Skeletal muscle tissue (tissue), 7 donors: Measurements from ENCODE around the gene UBC.

GRCh38 chr12:124467053-124467378 lies 100.4 kb downstream of the NCOR2 start:
- PRO-cap, 3 experiments, result no peak in any of the 3 experiments
- RAMPAGE, long total RNA, result no peak
- RRBS, 2 experiments, result no CpG with 5 or more reads among the region's 2 CpGs

DNA sequence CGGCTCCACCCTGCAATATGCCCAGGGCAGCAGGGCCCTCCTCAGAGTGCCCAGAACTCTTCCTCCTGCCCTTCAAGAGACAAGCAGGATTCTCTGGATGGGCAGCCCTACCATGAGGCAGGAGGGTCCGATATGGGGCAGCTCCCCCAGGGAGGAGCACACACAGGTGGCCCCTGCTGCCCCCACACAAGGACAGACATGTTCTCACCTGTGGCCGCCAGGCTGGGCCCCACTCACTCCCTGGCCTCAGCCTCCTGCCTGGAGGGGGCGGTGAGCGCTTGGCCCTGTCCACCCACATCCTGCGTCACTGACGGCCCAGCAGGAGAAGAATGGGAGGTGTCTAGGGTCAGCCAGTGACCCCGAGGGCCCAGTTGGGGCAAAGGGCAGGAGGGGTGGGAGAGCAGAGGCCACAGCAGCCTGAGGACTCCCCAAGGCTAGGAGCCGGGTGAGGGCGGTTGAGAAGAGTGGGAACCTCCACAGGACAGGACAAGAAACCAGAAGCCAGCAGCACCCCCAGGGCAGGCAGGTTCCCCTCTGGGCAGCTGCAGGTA lies 74.5 kb downstream of the NCOR2 start:
- PRO-cap, 3 experiments, result no peak in any of the 3 experiments
- RAMPAGE, long total RNA, result no peak
- RRBS, 2 experiments, result no CpG with 5 or more reads among the region's 10 CpGs

DNA sequence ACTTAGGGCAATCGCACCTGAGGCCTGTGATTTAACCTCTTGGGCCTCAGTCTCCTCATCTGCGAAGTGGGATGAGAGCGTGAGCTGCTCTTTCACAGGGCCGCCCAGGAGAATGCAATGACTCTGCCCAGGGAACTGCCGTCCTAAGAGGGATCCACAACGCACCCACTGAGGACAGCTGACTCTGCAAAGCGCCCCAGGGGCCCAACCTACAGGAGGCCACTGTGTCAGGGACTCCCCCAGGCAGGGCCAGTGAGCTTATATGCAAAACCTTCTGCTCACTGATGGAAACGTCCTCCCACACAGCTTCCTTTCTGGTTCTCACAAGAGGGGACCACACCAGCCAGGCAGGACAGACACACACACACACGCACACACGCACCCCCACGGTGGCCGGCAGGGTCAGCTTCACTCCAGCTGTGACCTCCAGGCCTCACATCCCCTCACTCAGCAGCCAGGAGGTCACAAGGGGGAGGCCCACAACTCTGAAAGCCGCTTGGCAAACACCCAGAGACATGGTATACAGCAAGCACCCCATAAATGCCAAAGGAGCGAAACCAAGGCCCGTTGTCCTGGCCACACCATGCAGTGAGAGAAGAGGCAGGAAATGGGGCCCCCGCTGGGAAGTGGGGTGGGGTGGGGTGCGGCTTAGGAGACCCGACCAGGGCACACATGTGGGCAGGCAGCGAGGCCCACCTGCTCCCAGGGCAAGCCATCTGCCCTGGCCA lies 73.4 kb downstream of the NCOR2 start:
- PRO-cap, 3 experiments, result no peak in any of the 3 experiments
- RAMPAGE, long total RNA, result no peak
- RRBS, 2 experiments, result no CpG with 5 or more reads among the region's 19 CpGs

- PRO-cap, 3 experiments, result peak in 3 of 3 experiments; most common plus-strand start chr12:124510038 (in 1); most common minus-strand start chr12:124509729 (in 2)
- RAMPAGE, long total RNA, result no peak
- RRBS, 2 experiments, result no CpG with 5 or more reads among the region's 15 CpGs
Observed at GRCh38 chr12:124509594-124510254, 57.7 kb downstream of the NCOR2 start.

- PRO-cap, 3 experiments, result no peak in any of the 3 experiments
- RAMPAGE, long total RNA, result no peak
- RRBS, 2 experiments, result no CpG with 5 or more reads among the region's 20 CpGs
Observed at GRCh38 chr12:124524145-124525391, 42.8 kb downstream of the NCOR2 start.

- PRO-cap, 3 experiments, result no peak in any of the 3 experiments
- RAMPAGE, long total RNA, result no peak
- RRBS, 2 experiments, result no CpG with 5 or more reads among the region's 5 CpGs
Observed at GRCh38 chr12:124550636-124551172, 16.7 kb downstream of the NCOR2 start.

DNA sequence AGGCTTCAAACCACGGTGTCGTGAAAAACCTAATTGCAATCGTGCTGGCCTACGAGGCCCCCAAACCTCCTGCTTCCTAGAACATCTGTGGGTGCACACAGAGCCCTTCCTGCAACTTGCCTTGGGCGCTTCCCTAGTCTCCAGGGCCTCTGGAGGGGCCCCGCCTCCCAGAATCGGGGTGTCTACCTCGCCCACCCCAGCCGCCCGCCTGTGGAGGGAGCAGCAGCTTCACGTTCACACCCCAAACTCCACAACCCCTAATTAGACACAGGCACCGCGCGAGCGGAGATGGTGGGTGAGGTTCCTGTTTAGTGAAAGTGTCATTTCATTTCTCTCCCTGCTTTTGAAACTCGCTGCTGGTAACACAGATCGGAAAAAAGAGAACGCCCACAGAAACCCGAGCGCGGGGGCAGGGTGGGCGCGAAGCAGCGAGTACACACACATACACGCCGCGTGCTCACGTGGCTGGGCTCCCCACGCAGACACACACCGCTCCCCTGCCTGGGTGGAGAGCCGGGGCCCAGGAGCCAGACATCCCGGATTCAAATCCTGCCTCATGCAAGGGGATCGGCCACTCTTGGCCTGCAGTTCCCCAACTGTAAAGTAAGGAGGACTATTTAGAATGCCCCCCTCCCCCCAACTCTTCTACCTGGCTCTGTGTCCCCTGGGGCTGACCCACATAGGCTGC lies 79.0 kb upstream of the NCOR2 start:
- PRO-cap, 3 experiments, result no peak in any of the 3 experiments
- RAMPAGE, long total RNA, result no peak
- RRBS, 2 experiments, result no CpG with 5 or more reads among the region's 33 CpGs

GRCh38 chr12:124653104-124653685 lies 85.8 kb upstream of the NCOR2 start:
- PRO-cap, 3 experiments, result no peak in any of the 3 experiments
- RAMPAGE, long total RNA, result no peak
- RRBS, 2 experiments, result no CpG with 5 or more reads among the region's 15 CpGs

GRCh38 chr12:124699854-124700347 lies 132.5 kb upstream of the NCOR2 start:
- PRO-cap, 3 experiments, result no peak in any of the 3 experiments
- RAMPAGE, long total RNA, result no peak
- RRBS, 2 experiments, result no CpG with 5 or more reads among the region's 16 CpGs

GRCh38 chr12:124713017-124714240 lies 146.0 kb upstream of the NCOR2 start:
- PRO-cap, 3 experiments, result peak in 3 of 3 experiments; most common plus-strand start chr12:124713903 (in 2); most common minus-strand start chr12:124713778 (in 2)
- RAMPAGE, long total RNA, result no peak
- RRBS, 2 experiments, result 32 to 43% methylated on average over 3 of the region's 33 CpGs

GRCh38 chr12:124745612-124746355 lies 117.9 kb downstream of the SCARB1 start:
- PRO-cap, 3 experiments, result no peak in any of the 3 experiments
- RAMPAGE, long total RNA, result no peak
- RRBS, 2 experiments, result 3 to 4% methylated on average over 3 of the region's 27 CpGs

DNA sequence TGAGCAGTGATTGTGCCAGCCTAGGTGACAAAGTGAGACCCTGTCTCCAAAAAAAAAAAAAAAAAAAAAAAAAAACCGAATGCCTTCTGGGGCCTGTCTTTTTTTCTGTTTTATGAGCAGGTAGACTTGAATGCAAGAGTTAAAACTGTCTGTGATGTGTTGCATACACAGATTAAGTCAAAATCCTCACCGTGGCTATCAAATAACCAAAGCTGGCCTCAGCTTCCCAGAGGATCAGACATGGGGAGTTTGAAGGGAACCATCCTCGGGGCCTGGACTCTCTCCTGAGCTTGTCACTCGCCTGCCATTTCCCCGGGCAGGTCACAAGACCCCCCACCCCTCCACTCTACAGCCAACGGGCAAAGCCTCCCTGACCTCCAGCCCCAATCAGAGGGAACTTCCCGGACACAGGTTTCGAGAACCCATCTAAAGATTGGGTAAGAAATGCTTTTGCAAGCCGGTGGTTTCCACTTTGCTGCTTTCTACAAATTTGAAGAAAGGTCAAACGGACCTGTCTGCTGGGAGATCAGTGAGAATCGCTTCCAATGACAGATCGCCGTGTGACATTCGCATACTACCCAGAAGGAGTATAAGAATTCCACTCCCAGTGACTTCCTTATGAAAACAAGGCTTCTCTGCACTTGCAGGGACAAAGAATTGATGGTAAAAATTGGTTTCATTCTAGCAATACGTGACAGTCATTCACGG lies 89.7 kb downstream of the SCARB1 start:
- PRO-cap, 3 experiments, result no peak in any of the 3 experiments
- RAMPAGE, long total RNA, result no peak
- RRBS, 2 experiments, result 45 to 50% methylated on average over 3 of the region's 16 CpGs

DNA sequence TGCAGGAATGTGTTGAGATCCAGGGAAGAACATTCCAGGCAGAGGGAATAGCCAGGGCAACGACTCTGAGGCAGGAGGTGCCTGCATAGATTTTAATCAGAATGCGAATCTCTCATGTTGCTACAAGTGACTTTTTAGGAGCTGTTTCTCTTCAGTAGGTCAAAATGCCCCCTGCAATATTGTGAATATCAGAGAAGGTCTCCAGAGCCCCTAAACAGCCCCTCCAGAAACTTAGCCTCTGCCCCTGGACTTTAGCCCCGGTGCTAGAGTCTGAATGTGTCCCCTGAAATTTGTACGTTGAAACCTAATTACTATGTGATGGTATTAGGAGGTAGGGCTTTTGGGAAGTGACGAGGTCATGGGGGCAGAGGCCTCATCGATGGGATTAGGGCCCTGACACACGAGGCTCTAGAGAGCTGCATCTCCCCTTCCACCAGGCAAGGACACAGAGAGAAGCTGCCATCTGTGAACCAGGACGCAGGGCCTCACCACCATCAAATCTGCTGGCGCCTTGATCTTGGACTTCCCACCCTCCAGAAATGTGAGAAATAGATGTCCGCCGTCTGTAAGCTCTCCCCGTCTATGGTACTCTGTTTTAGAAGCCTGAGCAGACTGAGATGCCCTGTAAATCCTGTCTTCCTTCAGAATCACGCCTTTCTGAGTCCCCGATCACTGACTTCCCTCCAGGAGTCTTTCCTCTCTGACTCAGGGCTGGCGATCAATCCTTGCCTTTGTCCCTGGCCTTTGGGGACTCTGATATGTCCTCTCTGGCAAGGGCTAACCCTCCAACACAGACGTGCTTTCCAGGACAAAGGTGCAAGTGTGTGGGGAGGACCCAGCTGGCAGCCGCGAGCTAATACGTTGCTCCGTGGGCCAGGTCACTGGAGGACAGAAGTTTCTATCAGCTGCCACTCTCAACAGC lies 8.1 kb upstream of the SCARB1 start:
- PRO-cap, 3 experiments, result no peak in any of the 3 experiments
- RAMPAGE, long total RNA, result no peak
- RRBS, 2 experiments, result no CpG with 5 or more reads among the region's 20 CpGs

DNA sequence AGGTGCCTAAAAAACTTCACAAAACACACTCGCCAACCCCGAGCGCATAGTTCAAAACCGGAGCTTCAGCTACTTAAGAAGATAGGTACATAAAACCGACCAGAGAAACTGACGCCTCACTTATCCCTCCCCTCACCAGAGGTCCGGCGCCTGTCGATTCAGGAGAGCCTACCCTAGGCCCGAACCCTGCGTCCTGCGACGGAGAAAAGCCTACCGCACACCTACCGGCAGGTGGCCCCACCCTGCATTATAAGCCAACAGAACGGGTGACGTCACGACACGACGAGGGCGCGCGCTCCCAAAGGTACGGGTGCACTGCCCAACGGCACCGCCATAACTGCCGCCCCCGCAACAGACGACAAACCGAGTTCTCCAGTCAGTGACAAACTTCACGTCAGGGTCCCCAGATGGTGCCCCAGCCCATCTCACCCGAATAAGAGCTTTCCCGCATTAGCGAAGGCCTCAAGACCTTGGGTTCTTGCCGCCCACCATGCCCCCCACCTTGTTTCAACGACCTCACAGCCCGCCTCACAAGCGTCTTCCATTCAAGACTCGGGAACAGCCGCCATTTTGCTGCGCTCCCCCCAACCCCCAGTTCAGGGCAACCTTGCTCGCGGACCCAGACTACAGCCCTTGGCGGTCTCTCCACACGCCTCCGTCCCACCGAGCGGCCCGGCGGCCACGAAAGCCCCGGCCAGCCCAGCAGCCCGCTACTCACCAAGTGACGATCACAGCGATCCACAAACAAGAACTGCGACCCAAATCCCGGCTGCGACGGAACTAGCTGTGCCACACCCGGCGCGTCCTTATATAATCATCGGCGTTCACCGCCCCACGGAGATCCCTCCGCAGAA lies at the start of gene UBC:
UBC (minus strand) TSS at position 782 of the 854 bp plus-strand sequence.
- PRO-cap, 3 experiments, result peak in 3 of 3 experiments; most common plus-strand start position 334 of the sequence (in 2); most common minus-strand start position 223 of the sequence (in 3)
- RAMPAGE, long total RNA, result no peak
- RRBS, 2 experiments, result 2 to 3% methylated on average over 15 of the region's 67 CpGs

DNA sequence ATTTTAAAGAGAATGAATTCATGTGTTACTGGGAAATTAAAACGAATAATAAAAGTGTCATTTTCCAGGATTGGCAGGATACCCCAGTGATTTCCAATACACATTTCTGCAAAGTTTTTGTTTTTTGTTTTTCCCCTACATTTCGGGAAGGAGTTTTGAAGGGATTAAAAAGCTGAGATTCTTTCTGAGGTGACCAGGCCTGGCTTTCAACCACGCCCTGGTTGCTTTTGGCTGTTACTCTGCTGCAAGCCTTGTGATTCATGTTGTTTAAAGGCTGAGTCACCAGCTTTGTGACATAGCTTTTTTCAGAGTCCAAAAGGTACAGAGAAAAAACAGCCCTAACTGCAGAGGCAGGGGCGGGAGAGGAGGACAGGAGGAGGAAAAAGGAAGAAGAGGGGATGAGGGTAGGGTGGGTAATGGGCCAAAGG lies 1.8 kb upstream of the UBC start:
- PRO-cap, 3 experiments, result peak in 3 of 3 experiments; most common plus-strand start position 308 of the sequence (in 1); most common minus-strand start position 208 of the sequence (in 2)
- RAMPAGE, long total RNA, result no peak
- RRBS, 2 experiments, result no CpG with 5 or more reads among the region's 4 CpGs

- PRO-cap, 3 experiments, result peak in 1 of 3 experiments; most common minus-strand start chr12:124919791 (in 1)
- RAMPAGE, long total RNA, result no peak
- RRBS, 2 experiments, result no CpG with 5 or more reads among the region's 18 CpGs
Observed at GRCh38 chr12:124919537-124920466, 5.4 kb upstream of the UBC start.

- PRO-cap, 3 experiments, result no peak in any of the 3 experiments
- RAMPAGE, long total RNA, result no peak
- RRBS, 2 experiments, result no CpG with 5 or more reads among the region's 27 CpGs
Observed at GRCh38 chr12:124940578-124941408, 26.3 kb upstream of the UBC start.

DNA sequence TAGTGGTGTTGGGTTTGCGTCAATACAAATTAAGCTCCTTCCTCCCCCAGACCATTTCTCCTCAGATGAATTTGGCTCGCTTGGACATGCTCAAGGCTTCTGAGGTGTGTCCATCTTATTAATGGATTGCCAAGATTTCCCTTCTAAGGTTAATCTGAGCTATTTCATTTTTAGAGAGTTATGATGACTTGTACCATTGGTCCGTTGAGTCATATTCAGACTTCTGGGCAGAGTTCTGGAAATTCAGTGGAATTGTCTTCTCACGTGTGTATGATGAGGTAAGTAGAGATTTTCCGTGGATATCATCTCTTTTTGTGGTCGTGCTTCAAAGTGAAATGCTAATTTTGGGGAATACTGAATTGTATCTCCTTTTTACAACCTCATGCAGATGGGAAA lies 8.5 kb downstream of the AACS start:
- PRO-cap, 3 experiments, result no peak in any of the 3 experiments
- RAMPAGE, long total RNA, result no peak
- RRBS, 2 experiments, result no CpG with 5 or more reads among the region's 6 CpGs

- PRO-cap, 3 experiments, result no peak in any of the 3 experiments
- RAMPAGE, long total RNA, result no peak
- RRBS, 2 experiments, result no CpG with 5 or more reads among the region's 20 CpGs
Observed at GRCh38 chr12:125118513-125119298, 53.5 kb downstream of the AACS start.

DNA sequence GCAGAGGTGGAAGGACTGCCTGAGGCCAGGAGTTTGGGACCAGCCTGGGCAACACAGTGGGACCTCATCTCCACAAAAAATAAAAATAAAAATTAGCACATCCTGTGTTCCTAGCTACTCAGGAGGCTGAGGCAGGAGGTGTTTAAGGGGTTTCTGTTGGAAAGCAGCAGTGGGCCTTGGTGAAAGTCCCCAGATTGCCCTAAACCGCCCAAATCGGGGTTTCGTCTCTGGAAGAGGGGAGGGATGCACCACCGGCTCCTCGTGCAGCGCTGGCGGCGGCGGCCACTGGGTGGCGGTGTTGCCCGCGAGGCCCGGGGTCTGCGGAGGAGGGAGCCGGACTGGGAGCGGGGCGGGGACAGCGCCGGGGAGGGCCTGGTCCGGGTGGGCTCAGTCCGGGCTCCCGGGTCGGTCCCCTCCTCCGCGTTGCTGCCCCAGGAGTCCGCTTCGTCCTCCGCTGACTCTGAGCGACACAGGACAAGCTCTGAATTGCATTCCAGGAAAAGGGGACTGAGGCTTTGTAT lies 144.7 kb downstream of the TMEM132B start:
- PRO-cap, 3 experiments, result no peak in any of the 3 experiments
- RAMPAGE, long total RNA, result no peak
- RRBS, 2 experiments, result 2 to 3% methylated on average over 10 of the region's 29 CpGs